ENCODE results near the genes SLC30A5, CCNB1 and OCLN.

- RAMPAGE, long total RNA: no peak
- RRBS, 2 experiments: under 1 to 2% methylated on average over 33 of the region's 82 CpGs
CAGE:
- cytosol, long polyA minus RNA: no peak
- cytosol, long polyA plus RNA: no peak
- long polyA plus RNA: no peak
- nucleolus, long total RNA: no peak
- nucleus, long polyA plus RNA: no peak
- nucleus, long total RNA: no peak
Measured at GRCh38 chr5:68214763-68215697, 526 bp upstream of the PIK3R1 start.

DNA sequence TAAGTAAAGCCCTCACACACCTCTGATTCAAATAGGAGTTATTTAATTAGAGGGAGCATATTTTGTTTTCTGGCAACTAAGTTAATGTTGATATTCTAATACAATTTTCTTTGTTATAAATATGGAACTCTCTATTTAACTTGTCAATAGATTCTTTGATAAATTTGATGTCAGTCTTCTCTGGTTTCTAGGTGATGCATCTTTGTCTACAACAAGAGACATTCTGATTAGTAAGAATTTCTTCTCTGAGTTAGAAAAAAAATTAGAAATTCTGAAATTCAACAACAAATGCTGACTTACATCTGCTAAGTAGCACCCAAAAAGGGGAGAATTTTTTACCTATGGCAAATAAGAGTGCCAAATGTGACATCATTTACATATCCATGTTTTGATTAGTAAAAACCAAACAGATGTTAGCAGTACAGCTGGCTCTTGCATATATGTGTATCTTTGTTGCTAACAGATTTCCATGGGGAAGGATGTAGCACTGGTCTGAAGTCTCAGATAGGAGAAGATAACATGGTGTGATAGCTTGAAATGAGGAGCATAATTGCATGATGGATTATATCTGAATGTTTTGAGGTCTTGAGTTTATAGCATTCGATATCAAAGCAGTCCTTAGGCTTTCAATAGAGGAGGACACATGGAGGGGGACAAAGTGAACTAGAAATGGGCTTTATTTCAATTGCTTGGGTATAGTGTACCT, 17.4 kb downstream of the PIK3R1 start:
- RAMPAGE, long total RNA: no peak
- RRBS, 2 experiments: no CpG with 5 or more reads among the region's 1 CpG
CAGE:
- cytosol, long polyA minus RNA: no peak
- cytosol, long polyA plus RNA: no peak
- long polyA plus RNA: no peak
- nucleolus, long total RNA: no peak
- nucleus, long polyA plus RNA: no peak
- nucleus, long total RNA: no peak

- RAMPAGE, long total RNA: no peak
- RRBS, 2 experiments: no CpG with 5 or more reads among the region's 9 CpGs
CAGE:
- cytosol, long polyA minus RNA: no peak
- cytosol, long polyA plus RNA: no peak
- long polyA plus RNA: no peak
- nucleolus, long total RNA: no peak
- nucleus, long polyA plus RNA: no peak
- nucleus, long total RNA: no peak
Measured at GRCh38 chr5:68250056-68250599, 34.6 kb downstream of the PIK3R1 start.

DNA sequence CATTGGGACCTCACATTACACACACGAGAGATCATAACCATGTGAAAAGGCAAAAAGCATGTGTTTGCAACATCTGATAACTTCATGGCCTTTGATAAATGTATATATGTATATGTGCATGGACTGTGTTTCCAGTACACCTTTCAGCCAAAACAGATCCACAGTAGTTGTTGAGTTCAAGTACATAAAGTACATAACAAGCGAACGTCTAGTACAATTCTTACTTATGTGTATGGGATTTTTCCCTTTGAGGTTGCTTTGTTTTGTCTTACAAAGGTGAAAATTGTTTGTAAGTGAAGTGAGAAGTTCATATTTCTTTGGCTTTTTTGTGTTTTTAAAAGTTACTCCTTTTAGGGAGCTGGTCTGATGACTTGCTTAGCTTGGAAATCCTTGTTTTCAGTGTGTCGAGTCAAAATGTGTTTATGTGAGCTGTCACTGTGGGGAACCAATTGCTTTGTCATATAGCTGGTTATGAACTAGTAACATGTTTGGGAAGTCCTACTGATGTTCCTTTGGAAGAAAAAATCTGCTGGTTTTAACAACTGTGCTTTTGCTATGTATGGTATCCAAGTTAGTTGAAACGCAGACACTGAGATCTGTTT, 85.1 kb downstream of the PIK3R1 start:
- RAMPAGE, long total RNA: no peak
- RRBS, 2 experiments: no CpG with 5 or more reads among the region's 5 CpGs
CAGE:
- cytosol, long polyA minus RNA: no peak
- cytosol, long polyA plus RNA: no peak
- long polyA plus RNA: no peak
- nucleolus, long total RNA: no peak
- nucleus, long polyA plus RNA: no peak
- nucleus, long total RNA: no peak

DNA sequence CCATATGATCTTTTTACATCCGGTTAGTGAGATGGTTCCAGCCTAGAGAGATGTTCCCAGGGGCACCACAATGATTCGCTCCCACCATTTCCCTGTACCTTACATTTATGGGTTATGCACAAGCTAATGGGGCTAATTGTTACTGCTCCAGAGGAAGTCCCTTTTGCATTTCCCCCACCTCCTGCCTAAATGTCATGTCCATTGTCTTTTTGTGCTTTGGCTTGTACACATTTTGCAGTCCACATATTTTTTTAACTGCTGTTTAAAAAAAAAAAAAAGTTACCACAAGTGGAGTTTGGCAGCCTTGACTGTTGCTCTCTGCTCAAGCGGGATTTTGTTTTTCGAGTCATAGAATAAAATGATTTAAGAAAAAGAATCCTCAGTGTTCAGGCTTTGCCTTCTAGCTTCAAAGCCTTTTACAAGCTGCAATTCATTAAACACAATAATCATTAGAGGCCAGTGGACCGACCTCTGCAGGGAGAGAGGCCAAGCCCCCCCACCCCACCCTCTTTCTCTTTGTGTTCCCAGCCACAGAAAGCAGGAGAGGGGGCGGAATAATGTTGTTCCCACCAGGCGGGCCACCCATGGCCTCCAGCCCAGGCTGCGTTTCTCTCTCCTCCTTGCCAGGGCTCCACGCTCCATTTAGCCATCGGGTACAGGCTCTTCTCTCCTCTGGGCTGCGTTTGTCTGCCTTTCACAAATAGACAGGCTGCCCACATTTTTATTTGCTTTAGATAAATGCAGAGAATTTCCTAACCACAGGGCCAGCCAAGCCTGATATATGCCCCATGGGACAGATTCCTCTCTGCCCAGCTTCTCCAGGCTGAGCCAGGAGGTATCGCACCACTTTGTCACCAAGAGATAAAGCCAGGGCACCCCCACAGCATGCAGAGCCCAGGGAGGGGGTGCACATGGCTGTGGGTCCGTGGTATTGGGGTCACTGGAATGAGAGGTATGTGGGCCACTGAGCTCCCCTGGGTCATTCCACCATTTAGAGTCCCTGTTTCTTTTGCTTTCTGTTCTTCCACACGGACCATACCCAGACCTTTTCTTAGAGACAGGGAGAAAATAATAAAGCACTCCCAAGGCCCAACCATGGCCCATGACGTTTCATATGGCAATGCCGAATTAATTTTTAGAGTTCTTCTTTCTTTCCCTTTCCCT, 318.7 kb downstream of the PIK3R1 start:
- RAMPAGE, long total RNA: no peak
- RRBS, 2 experiments: no CpG with 5 or more reads among the region's 16 CpGs
CAGE:
- cytosol, long polyA minus RNA: no peak
- cytosol, long polyA plus RNA: no peak
- long polyA plus RNA: no peak
- nucleolus, long total RNA: no peak
- nucleus, long polyA plus RNA: no peak
- nucleus, long total RNA: no peak

- RAMPAGE, long total RNA: no peak
- RRBS, 2 experiments: no CpG with 5 or more reads among the region's 1 CpG
CAGE:
- cytosol, long polyA minus RNA: no peak
- cytosol, long polyA plus RNA: no peak
- long polyA plus RNA: no peak
- nucleolus, long total RNA: no peak
- nucleus, long polyA plus RNA: no peak
- nucleus, long total RNA: no peak
Measured at GRCh38 chr5:68710551-68710918, 383.3 kb upstream of the SLC30A5 start.

GRCh38 chr5:68730216-68731127, 363.3 kb upstream of the SLC30A5 start:
- RAMPAGE, long total RNA: no peak
- RRBS, 2 experiments: no CpG with 5 or more reads among the region's 7 CpGs
CAGE:
- cytosol, long polyA minus RNA: no peak
- cytosol, long polyA plus RNA: no peak
- long polyA plus RNA: no peak
- nucleolus, long total RNA: no peak
- nucleus, long polyA plus RNA: no peak
- nucleus, long total RNA: no peak

DNA sequence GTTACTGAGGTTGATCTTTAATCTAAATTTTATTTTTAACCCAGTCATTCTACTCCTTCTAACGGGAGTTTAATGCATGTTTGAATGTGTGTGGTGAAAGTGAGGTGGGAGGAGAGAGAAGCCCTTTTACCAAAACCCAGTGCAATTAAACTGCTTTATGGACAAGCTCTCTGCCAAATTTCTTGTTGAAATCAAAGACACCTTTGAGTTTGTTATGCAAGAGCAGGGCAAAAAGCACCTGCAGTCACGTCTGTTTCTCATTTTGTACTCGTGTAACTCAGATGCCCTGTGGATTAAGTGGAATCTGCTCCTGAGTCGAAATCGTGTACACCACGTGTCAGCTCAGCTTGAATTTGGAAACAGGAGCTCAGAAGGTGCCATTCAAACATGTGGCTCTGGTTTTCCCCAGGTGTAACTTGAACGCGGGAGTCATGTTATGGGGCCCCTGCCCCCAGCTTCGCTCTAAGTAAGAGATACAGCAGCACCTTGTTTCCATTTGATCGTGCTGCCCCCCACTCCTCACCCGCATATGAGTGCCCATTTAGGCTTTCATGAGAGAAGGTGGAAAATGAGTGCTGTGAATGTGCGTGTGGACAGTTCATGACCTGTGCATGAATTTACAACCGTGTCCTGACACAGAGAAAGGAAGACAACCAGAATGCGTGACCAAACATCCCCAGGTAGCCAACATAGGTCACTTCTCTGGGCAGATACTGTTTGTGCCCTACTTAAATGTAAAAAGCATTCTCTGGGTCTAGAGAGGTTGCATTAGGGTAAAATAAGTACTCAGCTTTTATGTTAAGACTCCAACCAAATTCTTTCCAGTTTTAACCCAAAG, 347.0 kb upstream of the SLC30A5 start:
- RAMPAGE, long total RNA: no peak
- RRBS, 2 experiments: no CpG with 5 or more reads among the region's 14 CpGs
CAGE:
- cytosol, long polyA minus RNA: no peak
- cytosol, long polyA plus RNA: no peak
- long polyA plus RNA: no peak
- nucleolus, long total RNA: no peak
- nucleus, long polyA plus RNA: no peak
- nucleus, long total RNA: no peak

DNA sequence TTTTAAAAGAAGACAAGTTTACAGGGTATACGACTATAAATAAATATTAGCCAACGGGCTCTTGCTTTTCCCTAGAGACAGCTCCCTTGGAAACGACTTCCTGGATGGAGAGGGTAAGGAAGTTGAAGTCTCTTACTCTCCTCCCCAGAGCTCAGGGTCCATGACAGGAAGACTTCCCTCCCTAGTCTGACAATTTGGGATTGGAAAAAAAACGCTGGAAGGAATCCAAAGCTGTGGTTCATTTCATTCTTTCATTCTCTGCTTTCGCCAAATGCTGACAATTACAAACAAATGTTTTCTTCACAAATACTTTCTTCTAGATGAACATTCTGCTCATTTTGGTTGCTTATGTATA, 139.9 kb upstream of the SLC30A5 start:
- RAMPAGE, long total RNA: no peak
- RRBS, 2 experiments: no CpG with 5 or more reads among the region's 5 CpGs
CAGE:
- cytosol, long polyA minus RNA: no peak
- cytosol, long polyA plus RNA: no peak
- long polyA plus RNA: no peak
- nucleolus, long total RNA: no peak
- nucleus, long polyA plus RNA: no peak
- nucleus, long total RNA: no peak

DNA sequence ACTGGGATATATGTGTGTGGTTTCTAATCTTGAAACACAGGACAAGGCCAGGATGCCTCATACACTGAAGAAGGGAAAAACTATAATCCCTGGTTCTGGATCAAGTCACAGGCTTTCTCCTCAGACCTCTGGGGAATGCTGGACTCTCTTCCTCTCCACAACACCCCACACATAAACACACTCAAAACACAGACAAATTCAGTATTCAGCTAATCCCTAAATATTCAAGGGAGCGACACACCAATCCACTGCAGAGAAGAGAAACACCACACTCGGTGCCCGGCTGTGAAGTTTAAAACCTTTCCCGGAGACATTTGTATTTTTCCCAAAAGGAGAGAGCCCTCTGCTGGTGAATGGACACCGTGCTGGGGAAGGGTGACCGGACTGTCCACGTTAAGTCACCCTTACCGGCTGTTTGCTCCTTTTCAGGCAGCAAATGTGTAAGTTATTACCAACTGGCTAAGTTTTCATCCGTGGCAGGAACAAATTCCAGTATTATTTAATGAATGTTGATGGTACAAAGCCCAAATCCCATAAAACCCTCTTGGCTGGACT, 131.0 kb upstream of the SLC30A5 start:
- RAMPAGE, long total RNA: no peak
- RRBS, 2 experiments: 27 to 66% methylated on average over 3 of the region's 9 CpGs
CAGE:
- cytosol, long polyA minus RNA: no peak
- cytosol, long polyA plus RNA: no peak
- long polyA plus RNA: no peak
- nucleolus, long total RNA: no peak
- nucleus, long polyA plus RNA: no peak
- nucleus, long total RNA: no peak

GRCh38 chr5:69093977-69095030, at the start of gene SLC30A5:
Gene SLC30A5, plus strand, starts transcription at chr5:69094014.
- RAMPAGE, long total RNA: no peak
- RRBS, 2 experiments: under 1 to 2% methylated on average over 23 to 27 of the region's 82 CpGs
CAGE:
- cytosol, long polyA minus RNA: start-site peak on the plus strand at chr5:69094038-69094046, 26 reads
- cytosol, long polyA plus RNA: no peak
- long polyA plus RNA: start-site peak on the plus strand at chr5:69093949-69094093, 62 and 39 reads in 2 replicates
- nucleolus, long total RNA: no peak
- nucleus, long polyA plus RNA: no peak
- nucleus, long total RNA: no peak

- RAMPAGE, long total RNA: start-site peak on the plus strand at chr5:69167128-69167230, 3,778 and 1,374 reads in 2 replicates
- RRBS, 2 experiments: under 1% methylated on average over 10 to 11 of the region's 54 CpGs
CAGE:
- cytosol, long polyA minus RNA: start-site peak on the plus strand at chr5:69167058-69167224, 676 reads
- cytosol, long polyA plus RNA: start-site peak on the plus strand at chr5:69167065-69167251, 2,168 and 2,306 reads in 2 replicates
- long polyA plus RNA: start-site peak on the plus strand at chr5:69167145-69167254, 994 and 1,494 reads in 2 replicates
- nucleolus, long total RNA: start-site peak on the plus strand at chr5:69167029-69167498, 257 reads
- nucleus, long polyA plus RNA: start-site peak on the minus strand at chr5:69166884-69166929, 15 and 24 reads in 2 replicates; start-site peak on the plus strand at chr5:69167101-69167221, 1,252 and 2,521 reads in 2 replicates
- nucleus, long total RNA: no peak
Measured at GRCh38 chr5:69166668-69167591, at the start of gene CCNB1. Gene CCNB1, plus strand, starts transcription at chr5:69167150.

GRCh38 chr5:69181911-69182222, 7.5 kb upstream of the CENPH start:
- RAMPAGE, long total RNA: no peak
- RRBS, 2 experiments: no CpG with 5 or more reads among the region's 4 CpGs
CAGE:
- cytosol, long polyA minus RNA: no peak
- cytosol, long polyA plus RNA: no peak
- long polyA plus RNA: no peak
- nucleolus, long total RNA: no peak
- nucleus, long polyA plus RNA: no peak
- nucleus, long total RNA: no peak

GRCh38 chr5:69333679-69334002, 1.0 kb upstream of the CCDC125 start:
- RAMPAGE, long total RNA: no peak
- RRBS, 2 experiments: 100% methylated on average over 1 of the region's 18 CpGs; no CpG with 5 or more reads in 1 of the 2 experiments
CAGE:
- cytosol, long polyA minus RNA: no peak
- cytosol, long polyA plus RNA: no peak
- long polyA plus RNA: no peak
- nucleolus, long total RNA: no peak
- nucleus, long polyA plus RNA: no peak
- nucleus, long total RNA: no peak

DNA sequence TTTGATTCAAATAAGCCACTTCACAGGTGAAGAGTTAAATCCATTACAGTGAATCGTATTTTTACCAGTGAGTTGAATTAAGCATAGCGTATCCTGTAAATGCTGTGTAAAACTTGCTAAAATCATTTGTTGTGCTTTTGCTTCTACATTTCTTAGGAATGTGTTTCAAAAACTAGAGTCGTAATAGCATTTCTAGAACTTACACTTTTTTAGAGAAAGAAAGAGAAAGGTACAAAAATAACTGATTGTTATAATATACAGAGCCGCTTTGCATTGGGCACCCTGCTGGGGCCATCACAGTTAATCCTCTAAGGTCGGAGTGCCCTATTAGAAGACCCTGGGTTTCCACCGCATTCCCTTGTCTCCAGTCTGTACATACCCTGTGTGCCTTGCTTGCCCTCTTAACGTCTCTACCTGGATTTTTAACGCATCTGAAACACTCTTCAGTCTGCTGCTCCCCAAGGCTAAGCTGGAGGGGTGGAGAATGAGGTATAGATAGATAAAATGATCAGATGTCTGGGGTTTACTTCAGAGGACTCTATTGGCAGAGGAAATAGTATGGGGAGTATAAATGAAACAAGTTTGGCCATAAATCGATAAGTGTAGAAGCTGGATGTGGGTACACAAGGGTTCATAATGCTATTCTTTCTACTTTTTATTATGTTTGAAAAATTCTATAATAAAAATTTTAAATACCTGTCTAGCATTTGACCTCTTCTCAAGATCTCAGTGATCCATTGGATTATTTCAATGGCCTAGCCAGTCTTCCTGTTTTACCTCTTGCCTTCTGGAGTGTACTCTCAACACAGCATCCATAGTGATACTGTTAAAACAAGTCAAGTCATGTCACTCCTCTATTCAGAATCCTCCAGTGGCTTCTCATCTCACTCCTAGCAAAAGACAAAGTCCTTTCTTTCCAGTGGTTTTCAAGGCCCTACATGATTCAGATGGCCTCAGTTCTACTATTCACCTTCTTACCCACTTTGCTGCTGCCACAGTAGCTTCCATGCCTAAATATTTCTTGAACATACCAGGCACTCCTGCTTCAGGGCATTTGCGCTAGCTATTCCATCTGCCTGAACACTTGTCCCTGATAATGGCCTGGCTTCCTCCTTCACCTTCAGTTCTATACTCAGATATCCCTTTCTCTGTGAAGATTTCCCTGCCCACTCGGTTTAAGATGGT, 1.5 kb downstream of the MARVELD2 start:
- RAMPAGE, long total RNA: no peak
- RRBS, 2 experiments: no CpG with 5 or more reads among the region's 11 CpGs
CAGE:
- cytosol, long polyA minus RNA: no peak
- cytosol, long polyA plus RNA: no peak
- long polyA plus RNA: no peak
- nucleolus, long total RNA: no peak
- nucleus, long polyA plus RNA: no peak
- nucleus, long total RNA: no peak

GRCh38 chr5:69491816-69492926, at the start of gene OCLN:
Gene OCLN, plus strand, starts transcription at chr5:69492790.
- RAMPAGE, long total RNA: start-site peak on the plus strand at chr5:69492779-69492815, 68 and 95 reads in 2 replicates
- RRBS, 2 experiments: 7 to 14% methylated on average over 29 of the region's 73 CpGs
CAGE:
- cytosol, long polyA minus RNA: no peak
- cytosol, long polyA plus RNA: no peak
- long polyA plus RNA: no peak
- nucleolus, long total RNA: no peak
- nucleus, long polyA plus RNA: no peak
- nucleus, long total RNA: no peak

- RAMPAGE, long total RNA: no peak
- RRBS, 2 experiments: no CpG with 5 or more reads among the region's 7 CpGs
CAGE:
- cytosol, long polyA minus RNA: no peak
- cytosol, long polyA plus RNA: no peak
- long polyA plus RNA: no peak
- nucleolus, long total RNA: no peak
- nucleus, long polyA plus RNA: no peak
- nucleus, long total RNA: no peak
Measured at GRCh38 chr5:69527853-69528473, 32.0 kb upstream of the GTF2H2C start.

DNA sequence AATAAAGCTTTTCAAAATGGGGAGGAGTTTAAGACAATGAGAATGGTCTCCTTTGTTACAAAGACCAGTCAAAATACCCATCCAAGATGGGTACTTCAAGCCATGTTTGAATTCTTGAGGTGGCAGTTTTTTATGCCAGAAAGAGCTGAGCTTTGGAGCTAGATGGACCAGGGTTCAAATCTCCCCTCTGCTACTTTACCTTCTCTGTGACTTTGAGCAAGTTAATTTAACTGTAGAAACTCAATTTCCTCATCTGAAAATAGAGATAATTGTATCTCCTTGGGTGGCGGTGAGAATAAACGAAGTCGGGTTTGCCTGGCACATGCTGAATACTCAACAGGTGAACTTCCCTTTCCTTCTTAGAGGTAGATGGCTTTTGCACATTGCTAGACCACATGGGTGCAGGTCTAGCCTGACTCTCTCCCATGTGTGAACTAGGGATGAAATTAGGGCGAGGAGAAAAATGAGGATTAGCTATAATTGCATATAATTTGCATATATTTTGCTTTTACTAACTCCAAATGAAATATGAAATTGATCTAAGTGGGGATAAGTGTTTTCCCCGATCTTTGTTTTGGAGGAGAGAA, 31.4 kb upstream of the GTF2H2C start:
- RAMPAGE, long total RNA: no peak
- RRBS, 2 experiments: no CpG with 5 or more reads among the region's 5 CpGs
CAGE:
- cytosol, long polyA minus RNA: no peak
- cytosol, long polyA plus RNA: no peak
- long polyA plus RNA: no peak
- nucleolus, long total RNA: no peak
- nucleus, long polyA plus RNA: no peak
- nucleus, long total RNA: no peak

- RAMPAGE, long total RNA: no peak
- RRBS, 2 experiments: no CpG with 5 or more reads among the region's 43 CpGs
CAGE:
- cytosol, long polyA minus RNA: no peak
- cytosol, long polyA plus RNA: no peak
- long polyA plus RNA: no peak
- nucleolus, long total RNA: no peak
- nucleus, long polyA plus RNA: no peak
- nucleus, long total RNA: no peak
Measured at GRCh38 chr5:70585973-70586409, 314.5 kb upstream of the SERF1A start.

Data from GM12878 (cell line).